Measurements from ENCODE around the gene ARHGEF12.

DNA sequence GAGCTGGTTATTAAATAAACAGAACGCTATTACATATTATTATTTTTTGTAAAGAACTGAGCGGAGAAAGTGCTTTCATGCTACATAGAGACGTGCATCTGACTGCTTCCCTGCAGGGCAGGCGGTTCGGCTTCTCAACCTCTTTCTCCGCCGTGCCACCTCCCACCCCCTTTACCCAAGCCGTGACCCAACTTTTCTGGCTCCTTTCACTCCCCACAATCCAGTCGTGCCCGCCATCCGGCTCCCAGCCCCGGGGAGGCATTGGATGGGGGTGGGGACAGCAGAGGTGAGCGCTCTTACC, 875 bp downstream of the NECTIN1 start:
- PRO-cap = no peak

DNA sequence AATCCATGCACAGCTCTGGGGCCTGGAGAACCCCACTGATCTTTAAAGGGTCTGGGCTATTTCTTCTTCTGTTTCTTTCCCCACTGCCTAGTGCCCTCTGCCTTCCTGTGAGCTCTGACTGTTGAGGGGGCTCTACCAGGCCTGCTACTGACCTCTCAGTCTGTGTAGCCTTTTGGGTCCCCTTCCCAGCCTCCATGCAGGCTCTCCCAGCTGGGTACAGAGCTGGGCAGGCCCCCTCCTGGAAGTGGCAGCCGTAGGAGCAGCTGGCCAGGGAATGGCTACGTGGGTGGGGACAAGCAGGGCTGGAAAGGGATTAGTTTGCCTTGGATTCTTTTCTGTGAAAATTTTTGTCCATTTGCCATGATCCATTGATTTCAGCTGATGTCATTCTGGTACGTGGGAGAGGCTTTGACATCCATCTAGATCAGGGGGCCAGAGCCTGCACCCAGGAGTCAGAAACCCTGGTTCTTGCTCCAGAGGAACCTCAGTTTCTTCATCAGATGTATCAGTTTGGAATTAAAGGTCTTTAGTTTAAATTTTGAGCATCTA, 23.9 kb upstream of the NECTIN1 start:
- PRO-cap = no peak

DNA sequence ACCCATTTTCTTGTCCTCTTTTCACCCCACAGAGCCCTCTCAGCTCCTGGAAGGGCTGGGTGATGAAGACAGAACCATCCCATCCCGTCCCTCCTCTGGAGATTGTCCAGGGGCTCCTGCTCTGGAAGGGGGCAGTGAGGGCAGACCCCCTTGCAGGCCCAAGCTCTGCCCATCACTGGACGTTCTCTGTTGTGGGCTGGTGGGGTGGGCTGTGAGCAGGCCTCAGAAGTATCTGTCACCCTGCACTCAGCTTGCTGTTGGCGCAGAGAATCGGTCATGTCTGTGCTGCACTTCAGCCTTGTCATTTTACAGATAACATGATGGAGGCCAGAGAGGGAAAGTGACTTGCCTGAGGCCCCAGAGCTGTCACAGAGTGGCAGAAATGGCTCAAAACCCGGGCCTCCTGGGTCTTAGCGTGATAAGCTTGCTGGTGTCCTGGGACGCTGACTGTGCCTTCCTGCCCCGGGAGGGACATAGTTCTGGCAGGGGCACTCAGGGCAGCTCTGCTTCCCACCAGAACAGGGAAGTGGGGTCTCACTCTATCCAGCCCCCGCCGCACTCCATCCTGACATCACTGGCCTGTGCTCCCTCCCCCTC, 50.2 kb upstream of the NECTIN1 start:
- PRO-cap = no peak

GRCh38 chr11:119782506-119782980, 53.5 kb upstream of the NECTIN1 start:
- PRO-cap = no peak

GRCh38 chr11:119888323-119888522, 159.2 kb upstream of the NECTIN1 start:
- PRO-cap = no peak

GRCh38 chr11:120091737-120092287, 46.1 kb downstream of the TRIM29 start:
- PRO-cap = no peak

DNA sequence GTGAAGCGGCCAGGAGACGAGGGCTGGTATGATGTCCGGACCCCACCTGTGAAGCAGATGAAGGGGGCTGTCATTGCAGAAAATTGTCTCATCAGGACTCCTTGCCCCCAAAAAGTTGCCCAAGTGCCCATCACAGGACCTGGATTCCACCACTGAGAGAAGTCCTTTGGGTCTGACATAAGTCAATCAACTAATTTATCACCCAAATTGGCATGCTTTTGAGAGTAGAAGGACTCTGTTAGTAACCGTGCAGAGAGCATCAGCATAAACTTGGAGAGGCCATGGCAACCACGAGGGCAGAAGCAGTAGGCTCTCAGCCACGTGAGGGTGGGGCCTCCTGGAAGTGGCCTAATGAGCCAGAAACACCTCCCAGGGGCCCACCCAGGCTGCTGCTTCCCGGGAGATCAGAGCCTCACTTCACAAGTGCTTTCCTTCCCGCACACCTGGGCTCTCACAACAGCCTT, 17.3 kb downstream of the TRIM29 start:
- PRO-cap = no peak

GRCh38 chr11:120168639-120169488, 31.0 kb upstream of the TRIM29 start:
- PRO-cap = bidirectional peak, plus-strand start at chr11:120169298, minus-strand start at chr11:120169216

- PRO-cap = no peak
Observed at GRCh38 chr11:120185052-120186029, 25.5 kb upstream of the OAF start.

- PRO-cap = no peak
Observed at GRCh38 chr11:120213210-120213793, 2.5 kb downstream of the OAF start.

- PRO-cap = no peak
Observed at GRCh38 chr11:120214481-120214948, 3.7 kb downstream of the OAF start.

DNA sequence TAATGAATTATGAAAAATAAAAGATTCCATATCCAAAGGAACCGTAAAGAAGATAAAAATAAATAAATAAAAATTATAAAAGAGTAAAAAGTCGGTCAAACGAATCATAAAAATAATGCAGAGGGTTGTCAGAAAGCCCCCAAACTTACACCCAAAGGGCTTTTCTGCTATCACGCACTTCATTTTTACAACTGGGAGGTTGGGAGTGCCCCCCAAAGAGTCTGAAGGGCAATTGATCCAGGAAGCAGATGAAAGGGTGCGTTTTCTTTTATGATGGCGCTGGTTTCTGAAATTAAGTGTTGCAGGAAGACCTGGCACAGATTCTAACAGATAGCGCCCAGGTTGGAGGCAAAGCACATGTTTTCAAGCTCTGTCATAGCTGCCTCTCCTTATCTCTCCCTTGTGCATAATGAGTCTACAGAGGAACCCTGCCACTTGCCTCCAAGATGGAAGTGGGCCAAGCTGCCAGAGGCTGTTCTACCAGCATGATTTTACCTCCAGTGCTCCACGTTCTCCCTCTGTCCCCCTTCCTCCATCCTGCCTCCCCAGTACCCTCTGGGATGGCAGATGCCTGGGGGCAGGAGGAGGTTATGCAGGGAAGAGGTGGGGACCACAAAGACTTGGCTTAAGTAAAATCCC, 30.1 kb upstream of the TLCD5 start:
- PRO-cap = no peak

GRCh38 chr11:120331604-120332194, 4.5 kb upstream of the ARHGEF12 start:
- PRO-cap = no peak

- PRO-cap = bidirectional peak, plus-strand start at chr11:120335801, minus-strand start at chr11:120335775; bidirectional peak, plus-strand start at chr11:120336413, minus-strand start at chr11:120336118
Observed at GRCh38 chr11:120335445-120336617, at the start of gene ARHGEF12. ARHGEF12 (plus strand) TSS chr11:120336413.

DNA sequence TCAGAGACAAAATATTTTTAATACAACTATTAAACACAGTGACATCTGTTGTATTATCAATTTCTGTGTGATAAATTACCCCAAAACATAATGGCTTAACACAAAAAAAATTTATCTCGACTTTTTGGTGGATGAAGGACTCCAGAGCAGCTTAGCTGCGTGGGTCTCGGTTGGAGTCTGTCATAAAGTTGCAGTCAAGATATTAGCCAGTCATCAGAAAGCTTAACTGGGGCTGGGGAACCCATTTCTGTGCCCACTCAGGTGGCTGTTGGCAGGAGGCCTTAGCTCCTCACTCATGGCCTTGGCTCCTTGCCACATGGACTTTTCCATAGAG, 57.1 kb upstream of the GRIK4 start:
- PRO-cap = no peak

DNA sequence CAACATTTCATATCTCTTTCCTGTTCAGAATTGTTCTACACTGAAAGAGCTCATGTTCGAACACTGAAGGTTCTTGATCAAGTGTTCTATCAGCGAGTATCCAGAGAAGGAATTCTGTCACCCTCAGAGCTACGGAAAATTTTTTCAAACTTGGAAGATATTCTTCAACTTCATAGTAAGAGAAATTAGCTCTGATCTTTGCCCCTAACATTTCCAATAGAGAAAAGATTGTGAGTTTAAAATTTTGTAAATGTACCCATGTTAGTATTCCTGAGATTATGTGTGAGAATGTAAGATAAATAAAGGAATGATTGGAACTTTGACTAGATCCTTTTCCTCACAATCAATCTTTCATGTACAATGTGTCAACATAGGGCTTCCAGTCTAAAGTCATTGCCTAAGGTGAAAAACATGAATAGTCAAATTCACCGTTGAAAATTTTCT, 52.4 kb upstream of the GRIK4 start:
- PRO-cap = no peak

DNA sequence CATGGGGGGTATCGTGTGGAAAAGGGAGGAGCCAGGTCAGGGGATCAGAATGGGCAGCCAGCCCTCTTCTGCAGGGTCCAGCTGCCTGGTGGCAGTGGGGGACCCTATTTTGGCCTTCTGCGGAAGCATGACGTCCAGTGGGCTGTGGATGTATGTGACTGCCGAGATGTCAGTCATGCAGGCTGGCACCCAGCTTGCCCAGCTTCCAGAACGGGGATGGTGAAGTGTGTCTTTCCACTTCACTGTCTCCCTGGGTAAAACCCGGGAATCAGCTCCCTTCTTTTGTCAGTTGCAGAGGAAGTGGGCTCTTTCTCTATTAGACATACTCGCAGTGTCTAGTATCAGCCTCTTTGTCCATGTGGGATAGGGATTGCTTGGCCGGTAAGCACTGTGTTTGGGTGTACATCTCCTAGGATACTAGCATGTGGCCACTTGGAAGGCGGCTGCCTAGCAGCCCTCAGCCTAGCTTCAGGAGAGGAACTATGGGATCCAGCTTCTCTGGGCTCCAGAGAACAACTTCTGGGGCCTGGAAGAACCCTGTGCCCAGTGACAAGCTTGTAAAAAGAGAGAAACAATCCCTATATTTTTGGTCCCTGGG, 51.4 kb downstream of the GRIK4 start:
- PRO-cap = no peak

DNA sequence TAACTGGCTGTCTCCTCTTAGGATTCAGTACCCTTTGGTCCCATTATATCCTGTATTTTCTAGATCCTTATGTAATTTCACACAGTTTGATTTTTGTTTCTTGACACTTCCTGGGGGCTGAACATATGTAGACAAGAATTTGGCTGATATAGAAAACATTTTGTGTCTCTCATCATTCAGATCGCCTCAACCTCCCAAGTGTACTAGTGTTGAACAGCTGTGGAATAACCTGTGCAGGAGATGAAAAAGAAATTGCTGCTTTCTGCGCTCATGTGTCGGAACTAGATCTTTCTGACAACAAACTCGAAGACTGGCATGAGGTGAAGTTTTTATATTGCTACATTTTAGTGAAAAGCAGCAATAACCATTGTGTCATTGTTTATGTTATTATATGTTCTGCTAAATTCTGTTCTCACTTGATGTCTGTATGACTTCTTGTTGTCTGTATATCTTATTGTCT, 23.5 kb downstream of the TBCEL start:
- PRO-cap = no peak

DNA sequence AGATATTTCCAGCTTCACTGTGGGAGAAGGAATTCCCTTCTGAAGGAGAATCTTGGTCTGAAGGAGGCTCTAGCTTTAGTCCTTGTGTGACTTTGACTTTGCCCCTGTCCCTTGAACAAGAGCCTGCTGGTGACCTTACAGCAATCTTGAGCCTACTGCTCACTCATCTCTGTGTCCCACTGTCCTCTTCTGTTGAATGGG, 10.5 kb downstream of the TECTA start:
- PRO-cap = unidirectional peak, plus-strand start at position 96 of the sequence

DNA sequence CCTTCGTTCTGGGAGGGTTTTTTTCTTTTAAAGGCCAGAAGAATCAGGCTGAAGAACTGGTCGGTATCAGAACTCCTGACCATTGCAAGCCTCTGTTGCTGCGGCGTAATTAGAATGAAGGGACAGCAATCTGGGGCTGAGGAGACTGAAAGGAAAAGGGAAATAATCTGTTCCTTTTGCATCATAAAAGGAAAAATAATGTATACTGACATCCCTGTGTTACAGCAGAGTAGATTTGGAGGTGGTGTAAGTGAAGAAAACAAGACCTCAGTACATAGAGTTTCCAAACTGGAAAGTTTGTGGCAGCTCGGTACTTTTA, 728 bp downstream of the SC5D start:
- PRO-cap = unidirectional peak, minus-strand start at position 116 of the sequence

Measured in bronchus (tissue), 1 donor.